Retinal pigment epithelial cell (primary cell): ENCODE measurements around the genes KLF8 and ASB12.

- RRBS: no CpG with 5 or more reads among the region's 11 CpGs
These were observed 29.0 kb upstream of the RRAGB start for GRCh38 chrX:55688439-55689030.

DNA sequence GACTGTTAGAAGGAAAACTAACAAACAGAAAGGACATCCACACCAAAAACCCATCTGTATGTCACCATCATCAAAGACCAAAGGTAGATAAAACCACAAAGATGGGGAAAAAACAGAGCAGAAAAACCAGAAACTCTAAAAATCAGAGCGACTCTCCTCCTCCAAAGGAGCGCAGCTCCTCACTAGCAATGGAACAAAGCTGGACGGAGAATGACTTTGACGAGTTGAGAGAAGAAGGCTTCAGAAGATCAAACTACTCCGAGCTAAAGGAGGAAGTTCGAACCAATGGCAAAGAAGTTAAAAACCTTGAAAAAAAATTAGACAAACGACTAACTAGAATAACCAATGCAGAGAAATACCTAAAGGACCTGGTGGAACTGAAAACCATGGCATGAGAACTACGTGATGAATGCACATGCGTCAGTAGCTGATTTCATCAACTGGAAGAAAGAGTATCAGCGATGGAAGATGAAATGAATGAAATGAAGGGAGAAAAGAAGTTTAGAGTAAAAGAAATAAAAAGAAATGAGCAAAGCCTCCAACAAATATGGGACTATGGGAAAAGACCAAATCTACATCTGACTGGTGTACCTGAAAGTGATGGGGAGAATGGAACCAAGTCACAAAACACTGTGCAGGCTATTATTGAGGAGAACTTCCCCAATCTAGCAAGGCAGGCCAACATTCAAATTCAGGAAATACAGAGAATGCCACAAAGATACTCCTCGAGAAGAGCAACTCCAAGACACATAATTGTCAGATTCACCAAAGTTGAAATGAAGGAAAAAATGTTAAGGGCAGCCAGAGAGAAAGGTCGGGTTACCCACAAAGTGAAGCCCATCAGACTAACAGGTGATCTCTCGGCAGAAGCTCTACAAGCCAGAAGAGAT lies 220.0 kb downstream of the RRAGB start:
- RRBS: no CpG with 5 or more reads among the region's 13 CpGs

DNA sequence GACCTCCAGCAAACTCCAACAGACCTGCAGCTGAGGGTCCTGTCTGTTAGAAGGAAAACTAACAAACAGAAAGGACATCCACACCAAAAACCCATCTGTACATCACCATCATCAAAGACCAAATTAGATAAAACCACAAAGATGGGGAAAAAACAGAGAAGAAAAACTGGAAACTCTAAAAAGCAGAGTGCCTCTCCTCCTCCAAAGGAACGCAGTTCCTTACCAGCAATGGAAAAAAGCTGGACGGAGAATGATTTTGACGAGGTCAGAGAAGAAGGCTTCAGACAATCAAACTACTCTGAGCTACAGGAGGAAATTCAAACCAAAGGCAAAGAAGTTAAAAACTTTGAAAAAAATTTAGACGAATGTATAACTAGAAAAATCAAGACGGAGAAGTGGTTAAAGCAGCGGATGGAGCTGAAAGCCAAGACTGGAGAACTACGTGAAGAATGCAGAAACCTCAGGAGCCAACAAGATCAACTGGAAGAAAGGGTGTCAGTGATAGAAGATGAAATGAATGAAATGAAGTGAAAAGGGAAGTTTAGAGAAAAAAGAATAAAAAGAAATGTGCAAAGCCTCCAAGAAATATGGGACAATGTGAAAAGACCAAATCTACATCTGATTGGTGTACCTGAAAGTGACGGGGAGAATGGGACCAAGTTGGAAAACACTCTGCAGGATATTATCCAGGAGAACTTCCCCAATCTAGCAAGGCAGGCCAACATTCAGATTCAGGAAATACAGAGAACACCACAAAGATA lies 47.2 kb upstream of the KLF8 start:
- RRBS: no CpG with 5 or more reads among the region's 8 CpGs

DNA sequence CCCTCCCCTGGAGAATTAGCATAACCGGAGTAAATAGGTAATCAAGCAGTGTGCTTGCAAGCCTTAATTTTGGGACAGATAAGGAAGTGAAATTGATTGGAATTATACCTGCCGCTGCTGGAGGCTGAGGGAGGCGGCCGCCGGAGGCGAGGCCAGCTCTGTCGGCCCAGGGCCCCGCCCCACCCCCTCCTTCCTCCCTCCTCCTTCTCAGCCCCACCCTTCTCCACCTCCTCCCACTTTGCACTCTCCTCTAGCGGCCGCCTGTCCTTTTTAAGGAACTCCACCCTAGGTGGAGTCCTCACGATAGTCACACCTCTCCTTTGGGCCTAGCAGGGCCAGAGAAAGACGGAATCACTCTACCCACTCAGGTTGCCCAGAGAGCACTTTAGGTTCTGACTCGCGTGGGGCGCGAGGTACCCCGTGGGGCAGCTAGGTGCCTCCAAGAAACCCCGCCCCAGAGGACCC lies at the start of gene KLF8:
KLF8 (plus strand) TSS at position 236 of the 465 bp plus-strand sequence.
- RRBS: no CpG with 5 or more reads among the region's 18 CpGs

GRCh38 chrX:56233654-56234092 lies 1.5 kb downstream of the KLF8 start:
- RRBS: no CpG with 5 or more reads among the region's 8 CpGs

- RRBS: no CpG with 5 or more reads among the region's 32 CpGs
These were observed 54.2 kb downstream of the NBDY start for GRCh38 chrX:56782941-56784027.

- RRBS: no CpG with 5 or more reads among the region's 2 CpGs
These were observed 32.4 kb downstream of the SPIN2B start for GRCh38 chrX:57088875-57089408.

DNA sequence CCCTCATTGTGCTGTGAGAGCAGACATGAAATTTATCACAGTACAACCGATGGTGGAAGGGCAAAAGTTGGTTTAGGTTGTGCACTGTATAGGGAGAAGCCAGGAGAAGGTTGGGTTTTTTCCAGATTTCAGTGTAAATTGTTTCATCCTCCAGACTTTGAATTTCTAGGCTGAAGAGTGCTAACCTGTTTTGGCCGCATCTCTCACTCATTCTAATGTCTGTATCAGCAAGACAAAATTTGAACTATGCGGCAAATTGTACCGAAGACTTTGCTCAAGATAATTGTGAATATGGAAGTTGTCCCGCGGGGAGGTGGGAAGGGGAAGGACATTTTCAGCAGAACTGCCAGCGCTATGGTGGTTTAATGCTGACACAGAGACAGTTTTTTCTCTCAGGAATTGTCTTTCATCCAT lies 639 bp upstream of the ZXDB start:
- RRBS: no CpG with 5 or more reads among the region's 7 CpGs

GRCh38 chrX:62964157-62964383 lies 387.1 kb downstream of the SPIN4 start:
- RRBS: no CpG with 5 or more reads among the region's 2 CpGs

GRCh38 chrX:63350562-63350890 lies 606 bp downstream of the SPIN4 start:
- RRBS: no CpG with 5 or more reads among the region's 14 CpGs

DNA sequence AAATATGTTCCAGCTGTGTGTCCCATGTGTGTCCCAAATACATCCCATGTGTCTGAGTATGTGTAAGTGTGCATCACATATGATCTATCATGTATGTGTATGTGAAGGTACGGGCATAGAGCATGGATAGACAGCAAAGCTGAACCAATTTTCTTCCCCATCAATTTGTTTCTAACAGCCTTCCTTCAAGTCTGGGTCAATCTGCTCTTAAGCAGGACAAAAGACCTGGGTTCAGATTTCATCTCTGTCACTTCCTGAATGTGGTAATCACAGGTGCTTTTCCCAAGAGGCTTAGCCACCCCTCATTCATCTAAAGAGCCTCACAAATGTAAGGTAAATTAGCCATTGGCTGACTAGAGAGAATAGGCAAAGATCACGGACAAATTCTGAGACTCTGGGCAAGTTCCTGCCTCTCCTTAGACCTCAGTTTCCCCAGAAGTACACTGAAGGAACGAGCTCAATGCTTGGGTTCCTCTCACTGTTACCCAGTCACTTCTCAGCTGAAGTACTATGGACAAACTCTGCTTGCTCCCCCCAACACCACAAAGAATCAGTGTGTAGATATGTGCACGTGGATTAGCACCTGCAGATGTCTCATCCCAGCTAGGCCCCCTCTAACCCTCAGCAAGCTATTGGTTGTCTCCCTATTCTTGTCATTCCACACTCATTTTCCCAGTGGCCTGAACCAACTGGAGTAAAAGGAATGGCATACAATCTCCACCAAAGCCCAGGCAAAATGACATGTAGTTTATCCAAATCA lies 43.0 kb downstream of the ARHGEF9 start:
- RRBS: no CpG with 5 or more reads among the region's 4 CpGs

DNA sequence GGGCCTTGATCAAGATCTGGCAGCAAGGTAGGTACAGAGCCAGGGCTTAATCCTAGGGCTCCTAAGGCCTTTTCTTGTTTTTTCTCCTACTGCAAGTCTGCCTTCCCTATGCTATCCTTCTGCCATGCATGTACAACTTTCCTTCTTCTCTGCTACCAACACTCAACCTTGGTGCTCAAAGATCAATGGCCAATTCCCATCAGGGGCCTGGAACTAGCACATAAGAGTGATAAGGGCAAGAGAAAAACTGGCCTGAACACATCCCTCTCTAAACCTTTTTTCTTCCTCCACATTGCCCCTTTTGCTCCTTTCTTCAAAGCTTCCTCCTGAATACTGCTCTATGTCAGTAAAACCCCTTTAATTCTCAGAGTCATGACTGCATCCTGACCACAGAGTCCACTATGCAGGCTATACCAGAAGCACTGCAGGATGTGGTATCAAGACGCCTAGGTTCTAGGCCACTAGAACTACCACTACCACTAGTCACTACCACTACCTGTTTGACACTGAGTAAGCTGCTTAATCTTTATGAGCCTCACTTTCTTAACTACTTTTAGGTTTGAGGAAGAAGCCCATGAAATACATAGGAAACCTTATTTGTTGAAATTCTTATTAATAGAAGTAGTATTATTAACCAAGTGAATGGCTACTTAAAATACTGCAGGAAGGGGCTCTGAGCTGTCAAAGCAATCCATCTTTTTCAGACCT lies 38.8 kb downstream of the ARHGEF9 start:
- RRBS: no CpG with 5 or more reads among the region's 1 CpG

DNA sequence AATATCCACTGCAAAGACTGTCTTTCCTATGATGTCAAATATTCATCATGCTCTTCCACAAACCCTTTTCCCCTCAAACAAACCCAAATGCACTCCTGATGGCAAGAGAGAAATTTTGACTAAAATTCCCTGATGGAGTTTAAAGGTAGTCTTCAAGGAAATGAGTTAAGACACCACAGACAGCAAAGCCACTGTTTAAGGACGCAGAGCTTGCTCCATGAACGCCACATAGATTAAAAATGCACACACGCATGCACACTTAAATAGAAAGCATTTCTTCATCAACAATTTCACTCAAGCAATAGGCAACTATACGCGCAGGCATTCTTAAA lies 31.1 kb downstream of the ARHGEF9 start:
- RRBS: no CpG with 5 or more reads among the region's 5 CpGs

DNA sequence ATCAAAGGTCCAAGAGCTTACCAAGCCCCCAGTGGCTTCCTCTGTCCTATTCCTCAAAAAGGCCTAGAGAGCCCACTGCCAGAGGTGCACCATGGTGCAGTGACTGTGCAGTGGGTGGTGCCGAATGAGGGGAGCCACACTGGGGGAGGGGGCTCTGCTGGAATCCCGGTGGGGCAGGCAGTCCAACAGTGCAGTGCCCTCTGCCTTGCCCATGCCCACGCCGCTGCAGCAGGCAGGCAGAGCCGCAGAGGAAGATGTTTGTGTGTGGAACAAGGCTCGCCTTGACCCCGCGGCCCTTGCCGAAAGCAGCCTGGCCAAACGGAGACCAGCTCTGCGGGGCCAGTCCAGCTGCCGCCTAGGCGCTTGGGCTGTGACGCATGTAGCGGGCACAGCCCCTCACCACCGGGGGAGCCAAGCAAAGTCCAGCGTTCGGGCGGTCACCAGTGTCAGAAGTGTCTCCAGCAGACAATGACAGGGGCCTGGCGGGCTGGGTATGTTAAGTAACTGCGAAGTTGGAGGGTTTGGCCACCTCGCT lies 1.4 kb downstream of the AMER1 start:
- RRBS: no CpG with 5 or more reads among the region's 22 CpGs

- RRBS: no CpG with 5 or more reads among the region's 8 CpGs
These were observed at the start of gene ASB12 for GRCh38 chrX:64230486-64230897. Gene ASB12, minus strand, starts transcription at chrX:64230607.

DNA sequence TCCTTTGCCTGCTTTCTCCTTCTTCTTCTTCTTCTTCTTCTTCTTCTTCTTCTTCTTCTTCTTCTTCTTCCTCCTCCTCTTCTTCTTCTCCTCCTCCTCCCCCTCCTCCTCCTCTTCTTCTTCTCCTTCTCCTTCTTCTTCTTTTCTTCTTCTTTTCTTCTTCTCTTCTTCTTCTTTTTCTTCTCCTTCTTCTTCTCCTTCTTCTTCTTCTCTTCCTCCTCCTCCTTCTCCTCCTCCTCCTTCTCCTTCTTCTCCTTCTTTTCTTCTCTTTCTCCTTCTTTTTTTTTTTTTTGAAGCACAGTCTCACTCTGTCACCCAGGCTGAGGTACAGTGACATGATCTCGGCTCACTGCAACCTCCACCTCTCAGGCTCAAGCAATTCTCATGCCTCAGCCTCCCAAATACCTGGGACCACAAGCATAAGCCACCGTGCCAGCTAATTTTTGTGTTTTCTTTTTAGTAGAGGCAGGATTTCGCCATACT lies 47.6 kb downstream of the ZC4H2 start:
- RRBS: no CpG with 5 or more reads among the region's 3 CpGs

DNA sequence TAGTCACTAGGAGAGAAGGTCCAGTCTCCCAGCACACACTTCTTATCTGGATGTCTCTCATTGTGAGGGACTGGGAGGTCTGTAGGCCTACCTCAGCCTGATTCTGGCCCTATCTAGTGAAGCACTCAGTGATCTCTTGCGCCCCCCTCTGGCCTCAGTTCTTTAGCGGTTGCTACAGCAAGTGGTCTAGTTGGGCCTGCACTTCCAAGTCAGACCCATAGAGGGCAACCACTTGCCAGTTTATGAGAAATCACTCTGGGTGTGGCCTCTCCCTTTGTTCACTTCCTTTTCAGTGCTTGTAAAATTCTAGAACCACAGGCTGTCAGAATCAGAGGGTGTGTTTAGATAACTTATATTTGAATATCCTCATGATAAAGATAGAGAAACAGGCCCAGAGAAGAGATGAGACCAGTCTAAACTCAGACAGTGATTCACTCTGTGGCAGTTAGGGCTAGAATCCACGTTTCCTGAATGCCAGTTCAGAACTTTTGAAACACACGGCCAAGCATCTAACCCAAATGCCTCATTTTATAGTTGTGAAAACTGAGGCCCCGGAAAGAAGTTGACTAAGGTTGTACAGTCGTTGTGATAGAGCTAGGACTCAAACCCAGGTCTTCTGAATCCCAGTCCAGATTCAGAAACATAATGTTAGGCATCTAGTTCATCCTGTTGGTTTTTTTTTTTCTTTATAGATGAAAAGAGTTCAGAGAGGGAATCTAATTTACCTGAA lies 61.0 kb upstream of the LAS1L start:
- RRBS: no CpG with 5 or more reads among the region's 6 CpGs

- RRBS: no CpG with 5 or more reads among the region's 4 CpGs
These were observed 63.9 kb upstream of the LAS1L start for GRCh38 chrX:65598518-65598946.

GRCh38 chrX:65673669-65674357 lies 6.4 kb downstream of the MSN start:
- RRBS: no CpG with 5 or more reads among the region's 4 CpGs

DNA sequence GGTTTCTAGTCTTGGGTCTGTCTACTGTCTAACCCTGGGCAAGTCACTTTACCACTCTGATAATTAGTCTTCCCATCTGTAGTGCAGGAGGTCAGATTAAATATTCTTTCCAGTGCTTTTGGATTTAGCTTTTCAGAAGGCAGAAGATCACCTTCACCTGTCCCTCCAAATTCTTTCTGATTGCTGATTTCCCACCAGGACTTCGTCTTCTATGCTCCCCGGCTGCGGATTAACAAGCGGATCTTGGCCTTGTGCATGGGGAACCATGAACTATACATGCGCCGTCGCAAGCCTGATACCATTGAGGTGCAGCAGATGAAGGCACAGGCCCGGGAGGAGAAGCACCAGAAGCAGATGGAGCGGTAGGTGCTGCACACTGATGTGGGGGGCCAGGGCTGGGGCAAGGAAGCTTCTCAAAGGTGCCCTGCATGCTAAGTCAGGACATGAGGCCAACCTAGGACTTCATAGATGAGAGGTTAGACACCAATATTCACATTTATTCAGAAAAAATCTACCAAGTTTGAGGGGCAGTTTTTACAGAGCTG lies 67.7 kb downstream of the MSN start:
- RRBS: 73% methylated on average over 3 of the region's 9 CpGs